ENCODE results near the genes IFNL1, LRFN1, ZFP36, EID2B and ZNF780A.

DNA sequence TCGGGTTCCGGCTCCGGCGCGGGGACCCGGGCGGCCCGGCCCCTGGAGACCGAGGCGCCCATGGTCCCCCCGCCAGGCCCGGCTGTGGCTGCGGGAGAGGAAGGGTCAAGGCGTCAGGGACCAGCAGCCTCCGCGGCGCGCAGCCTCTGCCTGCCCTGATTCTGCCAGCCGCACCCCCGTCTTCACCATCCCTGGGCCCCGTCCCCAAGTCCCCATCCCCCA lies 272 bp downstream of the FBXO27 start:
- PRO-cap, 8 experiments, result no peak in any of the 8 experiments

- PRO-cap, 8 experiments, result no peak in any of the 8 experiments
These were observed 923 bp upstream of the ACP7 start for GRCh38 chr19:39083230-39083660.

GRCh38 chr19:39093687-39094219 lies 9.6 kb downstream of the ACP7 start:
- PRO-cap, 8 experiments, result no peak in any of the 8 experiments

DNA sequence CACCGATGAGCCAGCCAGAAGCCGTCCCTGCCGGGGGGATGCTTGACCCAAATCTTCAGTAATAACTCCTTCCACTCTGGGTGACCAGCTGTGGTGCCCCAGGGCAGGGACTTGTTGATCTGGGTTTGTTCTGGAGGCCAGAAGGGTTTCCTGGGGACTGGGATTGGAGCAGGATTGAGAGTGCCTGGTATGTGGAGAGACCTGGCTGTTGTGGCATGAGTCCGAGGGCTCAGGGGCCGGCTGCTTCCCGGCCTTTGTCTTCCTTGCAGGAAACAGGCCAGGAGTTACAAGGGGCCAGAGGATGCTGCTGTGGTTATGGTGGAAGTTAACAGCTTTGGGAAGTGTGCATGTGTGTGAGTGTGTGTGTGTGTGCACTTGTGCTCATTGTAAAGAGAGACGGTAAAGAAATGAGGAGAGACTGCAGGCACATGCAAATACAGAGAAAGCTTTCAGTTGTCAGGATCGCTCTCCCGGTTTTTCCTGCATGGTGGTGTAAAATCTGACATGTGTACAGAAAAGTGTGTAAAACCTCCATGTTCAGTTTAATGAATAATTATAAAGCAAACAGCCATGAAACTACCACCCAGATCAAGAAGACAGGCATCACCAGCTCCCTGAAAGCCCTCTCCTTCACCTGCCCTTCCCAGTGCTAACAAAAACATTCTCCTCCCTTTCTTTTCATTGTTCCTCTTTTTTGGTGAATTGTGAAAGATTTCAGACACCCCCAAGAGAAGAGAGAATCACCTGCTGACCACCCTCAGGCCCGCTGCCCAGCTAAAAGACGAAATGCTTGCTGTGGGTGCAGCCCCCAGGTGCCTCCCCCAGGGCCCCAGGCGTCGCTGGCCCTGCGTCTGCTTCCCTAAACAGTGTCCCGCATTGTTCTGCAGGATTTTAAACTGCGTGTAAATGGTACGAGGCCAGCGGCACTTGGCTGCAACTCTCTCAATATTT lies 19.1 kb downstream of the PAK4 start:
- PRO-cap, 8 experiments, result no peak in any of the 8 experiments

- PRO-cap, 8 experiments, result no peak in any of the 8 experiments
These were observed at the start of gene IFNL1 for GRCh38 chr19:39296333-39296628. Gene IFNL1 (plus strand): TSS chr19:39296407.

- PRO-cap, 8 experiments, result peak in 6 of 8 experiments; most common plus-strand start chr19:39320988 (in 6); most common minus-strand start chr19:39320848 (in 5)
These were observed at the start of gene LRFN1 for GRCh38 chr19:39320516-39321388. Gene LRFN1 (minus strand): TSS chr19:39320863.

GRCh38 chr19:39387148-39387684 lies 3.7 kb downstream of the PAF1 start:
- PRO-cap, 8 experiments, result peak in 1 of 8 experiments; most common minus-strand start chr19:39387522 (in 1)

DNA sequence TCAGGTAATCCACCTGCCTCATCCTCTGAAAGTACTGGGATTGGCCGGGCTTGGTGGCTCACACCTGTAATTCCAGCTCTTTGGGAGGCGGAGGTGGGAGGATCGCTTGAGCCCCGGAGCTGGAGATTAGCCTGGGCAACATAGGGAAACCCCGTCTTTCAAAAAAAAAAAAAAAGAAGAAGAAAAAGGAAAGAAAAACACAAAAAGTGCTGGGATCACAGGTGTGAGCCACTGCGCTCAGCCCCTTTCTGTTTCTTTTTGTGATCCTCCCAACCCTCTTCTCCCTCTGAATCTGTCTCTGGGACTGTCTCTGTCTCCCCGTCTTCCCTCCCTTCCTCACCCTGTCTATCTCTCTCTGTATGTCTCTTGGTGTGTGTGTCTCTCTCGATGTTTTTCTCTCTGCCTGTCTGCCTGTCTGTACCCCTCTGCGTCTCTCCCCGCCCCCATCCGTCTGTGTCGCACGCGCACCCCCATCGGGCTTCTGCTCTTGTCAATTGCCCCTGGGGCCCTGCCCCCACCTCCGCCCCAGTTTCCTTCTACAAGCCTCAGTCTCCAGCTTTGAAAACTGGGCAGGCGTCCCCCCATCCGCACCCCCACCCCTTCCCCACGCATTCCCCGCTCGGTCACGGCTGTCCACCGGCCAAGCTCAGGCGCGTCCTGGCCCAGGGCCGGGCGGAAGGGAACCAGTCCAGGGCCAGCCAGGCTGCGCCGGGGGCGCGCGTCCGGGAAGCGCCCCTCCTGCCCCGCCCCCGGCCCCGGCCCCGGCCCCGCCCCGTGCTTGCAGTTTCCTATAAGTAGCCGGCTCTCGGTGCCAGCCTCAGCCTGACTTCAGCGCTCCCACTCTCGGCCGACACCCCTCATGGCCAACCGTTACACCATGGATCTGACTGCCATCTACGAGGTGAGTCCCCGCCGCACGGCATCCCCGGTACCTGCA lies at the start of gene ZFP36:
Gene ZFP36, plus strand, starts transcription at position 820 of the 937 bp plus-strand sequence.
- PRO-cap, 8 experiments, result peak in 8 of 8 experiments; most common plus-strand start position 820 of the sequence (in 8); most common minus-strand start position 659 of the sequence (in 8)

DNA sequence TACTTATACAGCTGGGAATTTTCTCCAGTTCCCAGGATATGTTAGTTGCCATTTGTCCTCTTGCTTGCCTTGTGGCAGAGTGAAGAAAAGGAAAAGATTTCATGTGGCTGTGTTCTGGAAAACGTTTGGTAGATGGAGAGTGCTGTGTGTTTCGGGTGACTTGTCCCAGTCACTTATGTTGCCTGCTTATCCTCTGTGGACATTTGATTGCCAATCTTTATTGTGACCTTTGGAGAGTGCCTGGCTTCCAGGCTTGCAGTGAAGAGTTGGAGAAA lies 2.6 kb downstream of the SUPT5H start:
- PRO-cap, 8 experiments, result peak in 2 of 8 experiments; most common plus-strand start position 135 of the sequence (in 2)

- PRO-cap, 8 experiments, result no peak in any of the 8 experiments
These were observed 935 bp downstream of the TIMM50 start for GRCh38 chr19:39481405-39482141.

DNA sequence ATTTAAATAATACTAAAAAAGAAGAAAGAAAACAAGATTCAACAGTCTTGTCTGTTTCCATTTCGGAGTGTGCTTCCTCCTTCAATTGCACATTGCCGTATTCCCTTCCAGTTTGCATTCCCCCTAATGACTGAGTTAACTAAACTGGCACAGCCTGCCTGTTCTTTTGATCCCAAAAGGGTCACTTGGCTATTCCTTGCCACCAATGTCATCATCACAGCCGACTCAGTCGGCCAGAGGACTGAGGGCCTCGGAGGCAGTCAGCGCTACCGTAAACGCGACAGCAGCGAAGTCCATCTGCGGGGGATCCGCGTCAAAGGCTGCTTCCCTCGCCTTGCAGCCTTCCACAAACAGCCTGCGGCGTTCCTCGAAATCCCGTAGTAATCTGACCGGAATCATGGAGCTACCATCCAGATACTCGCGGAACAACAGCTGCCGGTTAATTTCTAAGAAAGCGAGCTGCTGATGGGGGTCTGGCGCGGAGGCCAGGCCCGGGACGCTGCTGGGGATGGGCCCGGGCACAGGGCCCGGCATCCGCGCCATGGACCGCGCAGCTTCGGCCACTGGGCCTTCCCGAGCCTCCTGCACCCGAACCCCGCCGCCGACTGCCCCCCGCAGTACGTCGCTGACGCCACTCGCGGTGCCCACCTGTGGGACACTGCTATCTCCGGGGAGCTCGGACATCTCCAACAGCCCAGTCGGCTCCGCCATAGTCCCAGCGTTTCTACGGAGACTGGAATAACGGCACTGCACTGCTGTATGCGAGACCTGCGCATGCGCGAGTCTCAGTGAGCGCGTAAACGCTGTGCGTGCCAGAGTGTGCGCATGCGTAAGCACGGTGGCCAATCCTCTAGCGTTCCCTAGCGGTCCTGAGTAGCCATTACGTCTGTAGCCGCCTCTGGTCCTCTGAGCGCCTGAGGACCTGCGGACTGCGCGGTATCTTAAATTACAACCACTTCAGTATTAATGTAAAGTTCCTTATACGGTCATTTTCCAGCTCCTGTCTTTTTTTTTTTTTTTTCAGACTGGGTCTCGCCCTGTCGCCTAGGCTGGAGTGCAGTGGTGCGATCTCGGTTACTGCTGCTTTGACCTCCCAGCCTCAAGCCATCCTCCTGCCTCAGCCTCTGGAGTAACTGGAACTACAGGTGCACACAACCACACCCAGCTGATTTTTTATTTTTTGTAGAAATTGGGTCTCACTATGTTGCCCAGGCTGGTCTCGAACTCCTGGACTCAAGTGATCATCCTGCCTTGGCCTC lies at the start of gene EID2B:
Gene EID2B, minus strand, starts transcription at position 761 of the 1,259 bp plus-strand sequence.
- PRO-cap, 8 experiments, result peak in 8 of 8 experiments; most common plus-strand start position 909 of the sequence (in 1); most common minus-strand start position 726 of the sequence (in 7)

- PRO-cap, 8 experiments, result peak in 2 of 8 experiments; most common plus-strand start chr19:39558826 (in 1); most common minus-strand start chr19:39558741 (in 2)
These were observed 18.6 kb upstream of the EID2 start for GRCh38 chr19:39558454-39559059.

- PRO-cap, 8 experiments, result no peak in any of the 8 experiments
These were observed 23.5 kb downstream of the LGALS16 start for GRCh38 chr19:39679091-39679795.

- PRO-cap, 8 experiments, result no peak in any of the 8 experiments
These were observed 1.6 kb downstream of the LGALS14 start for GRCh38 chr19:39705855-39706332.

DNA sequence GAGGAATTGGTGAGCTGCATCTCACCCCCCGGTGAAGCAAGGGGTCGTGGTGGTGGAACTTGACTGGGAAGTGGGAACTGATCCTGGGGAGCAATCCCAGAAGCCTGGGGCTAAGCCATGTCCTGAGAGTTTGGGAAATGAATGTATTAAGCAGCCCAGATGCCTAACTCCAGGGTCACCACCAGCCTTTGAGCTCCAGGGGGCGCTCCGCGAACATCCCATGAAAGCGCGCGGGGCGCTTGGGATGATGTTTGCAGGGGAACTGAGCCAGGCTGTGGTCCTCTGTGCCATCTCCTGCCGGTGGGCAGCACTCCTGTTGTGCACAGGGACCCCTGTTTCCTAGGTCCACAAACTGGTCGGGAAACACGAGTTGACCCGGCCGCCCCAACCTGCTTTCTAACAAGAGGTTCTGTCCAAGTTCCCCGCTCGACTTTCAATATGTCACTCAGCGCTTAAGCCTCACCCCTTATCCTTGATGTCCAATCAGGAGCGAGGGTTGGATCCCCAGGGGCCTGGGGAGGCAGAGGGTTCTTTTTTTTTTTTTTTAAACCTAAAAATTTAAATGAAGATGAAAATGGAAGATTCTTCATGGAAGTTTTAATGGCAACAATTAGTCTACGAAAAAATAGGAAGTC lies 14.4 kb downstream of the LEUTX start:
- PRO-cap, 8 experiments, result no peak in any of the 8 experiments

DNA sequence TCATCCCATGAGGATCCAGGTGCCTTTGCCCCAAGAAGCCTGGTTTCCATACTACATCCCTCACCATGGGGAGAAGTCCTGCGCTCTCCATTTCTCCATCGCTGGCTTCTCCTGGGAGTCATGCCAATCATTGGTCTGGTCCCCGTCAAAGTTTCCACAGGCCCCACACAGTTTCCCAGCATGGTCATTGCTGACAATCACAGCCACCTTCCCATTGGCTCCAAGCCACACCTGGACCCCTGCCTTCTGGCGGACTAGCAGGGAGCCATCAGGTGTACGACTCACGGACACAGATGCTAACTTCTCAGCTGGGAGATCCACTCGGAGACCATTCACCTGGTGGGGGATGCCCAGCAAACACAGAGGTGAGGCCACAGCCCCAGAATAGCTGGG lies 17.4 kb upstream of the FBL start:
- PRO-cap, 8 experiments, result no peak in any of the 8 experiments

GRCh38 chr19:39915350-39915825 lies 55.6 kb upstream of the PSMC4 start:
- PRO-cap, 8 experiments, result no peak in any of the 8 experiments

- PRO-cap, 8 experiments, result no peak in any of the 8 experiments
These were observed 52.9 kb upstream of the PSMC4 start for GRCh38 chr19:39917937-39918628.

- PRO-cap, 8 experiments, result no peak in any of the 8 experiments
These were observed 12.7 kb downstream of the PSMC4 start for GRCh38 chr19:39983168-39984468.

GRCh38 chr19:40089910-40091271 lies at the start of gene ZNF780A:
Gene ZNF780A (minus strand): TSS chr19:40090943.
- PRO-cap, 8 experiments, result peak in 8 of 8 experiments; most common plus-strand start chr19:40090690 (in 6); most common minus-strand start chr19:40090632 (in 6)

Data from peripheral blood mononuclear cell (primary cell).